Breast (tissue), 4 donors: Measurements from ENCODE around the gene GOT2.

- PRO-cap, 3 experiments, result no peak in any of the 3 experiments
- RRBS, result no CpG with 5 or more reads among the region's 3 CpGs
Observed at GRCh38 chr16:58730768-58731080, 3.4 kb downstream of the GOT2 start.

- PRO-cap, 3 experiments, result peak in 3 of 3 experiments; most common plus-strand start chr16:58734406 (in 2); most common minus-strand start chr16:58734307 (in 3)
- RRBS, result 1% methylated on average over 46 of the region's 87 CpGs
Observed at GRCh38 chr16:58733496-58734564, at the start of gene GOT2. TSS of gene GOT2 (minus strand) at chr16:58734316.

DNA sequence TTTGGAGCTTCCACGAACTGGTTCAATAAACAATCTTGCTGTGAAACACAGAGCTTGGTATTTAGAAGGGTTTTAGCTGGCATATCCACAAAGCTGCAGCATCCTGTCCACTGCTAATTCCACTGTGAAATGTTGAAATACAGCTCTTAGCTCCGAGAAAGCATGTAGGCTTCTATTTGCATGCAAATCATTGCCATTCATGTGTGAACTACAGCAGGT lies 128.4 kb upstream of the GOT2 start:
- PRO-cap, 3 experiments, result no peak in any of the 3 experiments
- RRBS, result no CpG with 5 or more reads among the region's 2 CpGs

DNA sequence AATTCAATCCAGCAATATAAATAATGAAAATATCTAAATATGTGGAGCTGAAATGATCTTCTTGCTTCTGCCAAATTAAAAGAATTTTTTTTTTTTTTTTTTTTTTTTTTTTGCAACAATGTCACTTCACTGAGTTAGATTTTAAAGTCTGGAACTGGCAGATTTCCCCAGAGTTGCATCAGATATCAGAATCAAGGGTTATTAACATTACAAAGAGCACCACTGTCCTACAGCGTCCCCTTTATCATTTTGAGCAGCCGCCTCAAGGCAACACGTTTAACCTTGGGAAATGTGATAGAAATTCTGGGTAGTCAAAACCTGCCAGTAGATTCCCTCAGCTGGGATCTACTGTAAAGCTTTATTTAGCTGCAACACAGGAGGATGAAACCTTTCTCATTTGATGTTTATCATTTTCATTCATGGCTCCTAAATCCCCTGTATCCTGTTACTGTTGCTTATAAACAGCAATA lies 435.9 kb upstream of the GOT2 start:
- PRO-cap, 3 experiments, result no peak in any of the 3 experiments
- RRBS, result no CpG with 5 or more reads among the region's 3 CpGs

- PRO-cap, 3 experiments, result peak in 2 of 3 experiments; most common minus-strand start chr16:63618046 (in 2)
- RRBS, result 6% methylated on average over 14 of the region's 64 CpGs
Observed at GRCh38 chr16:63617110-63618522, 1504.2 kb downstream of the CDH11 start.

DNA sequence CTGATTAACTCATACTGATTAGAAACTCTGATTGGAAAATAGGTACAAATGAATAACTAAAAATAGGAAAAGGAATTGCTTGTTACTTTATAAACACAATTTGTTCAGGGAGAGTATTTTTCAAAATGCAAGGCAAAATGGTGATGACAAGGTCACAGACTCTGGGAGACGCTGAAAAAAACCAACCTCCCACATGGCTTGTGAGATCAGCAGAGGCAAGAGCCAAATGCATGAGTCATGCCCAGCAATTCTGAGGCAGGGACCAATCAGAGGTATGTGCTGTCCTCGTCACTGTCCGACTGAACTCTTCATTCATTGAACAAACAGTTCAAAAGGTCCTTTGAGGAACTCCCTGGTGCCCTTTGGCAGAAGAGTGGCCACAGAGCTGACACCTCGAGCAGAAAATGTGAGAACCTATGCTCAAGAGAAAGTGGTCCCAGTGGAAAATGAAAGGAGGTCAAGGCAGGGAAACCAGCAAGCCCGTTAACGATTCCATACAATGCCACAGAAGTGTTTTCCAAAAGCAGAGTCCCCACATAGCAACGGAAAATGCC lies 51.0 kb downstream of the CDH11 start:
- PRO-cap, 3 experiments, result no peak in any of the 3 experiments
- RRBS, result no CpG with 5 or more reads among the region's 7 CpGs

DNA sequence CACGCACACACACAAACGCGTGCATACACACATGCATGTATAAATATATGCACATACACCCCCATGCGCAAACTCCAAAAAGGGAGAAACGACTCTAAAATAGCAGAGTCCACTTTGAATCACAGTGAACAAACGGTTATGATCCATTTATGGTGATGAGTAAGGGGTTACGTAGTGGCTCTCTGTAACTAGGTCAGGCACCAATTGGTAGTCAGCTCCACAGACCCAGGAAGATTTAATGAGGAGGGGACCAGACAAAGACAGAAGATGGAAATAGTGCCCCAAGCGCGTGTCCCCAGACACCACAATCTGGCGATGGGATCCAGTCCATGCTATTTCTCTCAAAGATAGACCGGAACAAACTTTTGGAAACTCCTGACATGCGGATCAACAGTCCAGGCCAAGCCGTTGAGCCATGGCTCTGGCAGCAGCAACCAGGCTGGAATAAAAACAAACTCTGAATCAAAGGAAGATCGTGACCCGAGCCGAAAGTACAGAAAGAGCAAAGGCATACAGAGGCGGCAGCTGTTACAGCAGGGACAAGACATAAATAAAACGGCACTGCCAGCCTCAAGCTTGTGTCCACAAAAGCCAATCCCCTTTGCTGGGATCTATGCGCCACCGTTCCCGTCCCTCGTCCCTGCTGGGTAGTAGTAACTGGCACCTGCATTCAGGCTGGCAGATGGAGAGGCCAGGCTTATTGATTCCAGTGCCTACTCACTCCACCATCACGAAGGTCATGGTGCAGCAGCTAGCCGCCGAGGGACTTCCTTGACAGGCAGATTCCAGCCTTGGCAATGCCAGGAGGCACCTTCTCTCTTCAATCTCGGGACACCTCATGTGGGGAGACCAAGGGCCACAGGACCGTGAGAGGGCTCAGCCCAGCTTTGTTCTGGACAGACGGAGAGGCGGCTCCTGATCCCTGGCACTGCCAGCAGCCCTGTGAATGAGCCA lies 50.3 kb downstream of the CDH11 start:
- PRO-cap, 3 experiments, result no peak in any of the 3 experiments
- RRBS, result no CpG with 5 or more reads among the region's 29 CpGs

- PRO-cap, 3 experiments, result peak in 2 of 3 experiments; most common plus-strand start chr16:65123705 (in 2); most common minus-strand start chr16:65123585 (in 1)
- RRBS, result 2% methylated on average over 15 of the region's 40 CpGs
Observed at GRCh38 chr16:65123414-65123943, 1.6 kb upstream of the CDH11 start.

- PRO-cap, 3 experiments, result no peak in any of the 3 experiments
- RRBS, result 23% methylated on average over 5 of the region's 14 CpGs
Observed at GRCh38 chr16:65755184-65755646, 611.3 kb upstream of the CDH5 start.

DNA sequence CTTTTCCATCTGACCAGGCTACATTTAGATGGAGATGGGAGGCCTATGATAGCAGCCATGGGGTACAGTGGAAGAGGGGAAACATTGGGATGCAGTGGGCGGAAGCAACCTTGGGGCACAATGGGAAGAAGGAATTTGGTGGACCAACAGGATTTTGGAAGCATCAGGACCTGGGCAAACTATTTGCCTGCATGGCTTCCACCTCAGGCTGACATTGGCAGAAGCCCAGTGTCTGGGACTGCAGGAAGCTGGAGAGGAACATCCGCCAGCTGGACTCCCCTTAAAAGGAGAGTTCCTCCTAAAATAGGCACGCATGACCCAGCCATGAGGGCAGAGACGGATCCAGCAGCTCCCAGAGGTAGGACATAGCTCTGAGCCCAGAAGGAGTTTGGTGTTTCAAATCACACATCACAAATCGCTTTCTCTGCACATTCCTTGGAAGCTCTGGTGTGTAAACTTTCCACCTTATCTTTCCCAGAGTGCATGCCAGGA lies 231.2 kb upstream of the CDH5 start:
- PRO-cap, 3 experiments, result no peak in any of the 3 experiments
- RRBS, result no CpG with 5 or more reads among the region's 5 CpGs

GRCh38 chr16:66270072-66270938 lies 96.2 kb upstream of the CDH5 start:
- PRO-cap, 3 experiments, result no peak in any of the 3 experiments
- RRBS, result 2% methylated on average over 18 of the region's 53 CpGs

GRCh38 chr16:66358865-66359617 lies 7.5 kb upstream of the CDH5 start:
- PRO-cap, 3 experiments, result no peak in any of the 3 experiments
- RRBS, result no CpG with 5 or more reads among the region's 13 CpGs

GRCh38 chr16:66381944-66383257 lies 15.9 kb downstream of the CDH5 start:
- PRO-cap, 3 experiments, result no peak in any of the 3 experiments
- RRBS, result no CpG with 5 or more reads among the region's 17 CpGs

- PRO-cap, 3 experiments, result no peak in any of the 3 experiments
- RRBS, result no CpG with 5 or more reads among the region's 13 CpGs
Observed at GRCh38 chr16:66510868-66511667, 38.9 kb downstream of the TK2 start.

- PRO-cap, 3 experiments, result no peak in any of the 3 experiments
- RRBS, result no CpG with 5 or more reads among the region's 11 CpGs
Observed at GRCh38 chr16:66511668-66512419, 38.1 kb downstream of the TK2 start.

- PRO-cap, 3 experiments, result no peak in any of the 3 experiments
- RRBS, result no CpG with 5 or more reads among the region's 8 CpGs
Observed at GRCh38 chr16:66513579-66514085, 36.3 kb downstream of the TK2 start.

DNA sequence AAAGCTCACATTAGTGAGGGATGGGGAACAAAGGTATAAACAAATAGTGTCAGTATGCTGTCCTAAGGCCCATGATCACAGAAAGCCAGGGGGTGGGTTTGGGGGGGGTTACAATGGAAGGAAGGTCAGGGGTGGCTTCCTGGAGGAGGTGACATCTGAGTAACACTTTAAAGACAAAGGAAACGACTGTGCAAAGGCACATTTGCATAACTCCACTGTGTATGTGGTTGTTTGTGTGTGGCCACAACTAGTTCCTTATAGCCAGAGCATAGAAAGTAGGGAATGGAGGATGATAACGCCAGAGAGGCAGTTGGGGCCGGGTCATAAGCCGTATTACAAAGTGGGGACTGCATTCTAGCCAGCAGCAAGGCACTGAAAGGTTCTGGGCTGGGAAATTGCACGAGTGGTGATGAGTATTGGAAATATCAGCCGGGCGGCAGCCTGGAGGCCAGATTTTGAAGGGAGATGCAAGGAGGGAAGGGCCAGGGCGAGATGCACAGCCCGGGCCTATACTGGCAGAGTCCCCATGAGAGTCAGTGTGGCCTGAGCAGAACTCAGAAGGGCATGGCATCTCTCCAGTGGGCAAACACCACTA lies 33.7 kb downstream of the TK2 start:
- PRO-cap, 3 experiments, result no peak in any of the 3 experiments
- RRBS, result 11% methylated on average over 7 of the region's 9 CpGs

DNA sequence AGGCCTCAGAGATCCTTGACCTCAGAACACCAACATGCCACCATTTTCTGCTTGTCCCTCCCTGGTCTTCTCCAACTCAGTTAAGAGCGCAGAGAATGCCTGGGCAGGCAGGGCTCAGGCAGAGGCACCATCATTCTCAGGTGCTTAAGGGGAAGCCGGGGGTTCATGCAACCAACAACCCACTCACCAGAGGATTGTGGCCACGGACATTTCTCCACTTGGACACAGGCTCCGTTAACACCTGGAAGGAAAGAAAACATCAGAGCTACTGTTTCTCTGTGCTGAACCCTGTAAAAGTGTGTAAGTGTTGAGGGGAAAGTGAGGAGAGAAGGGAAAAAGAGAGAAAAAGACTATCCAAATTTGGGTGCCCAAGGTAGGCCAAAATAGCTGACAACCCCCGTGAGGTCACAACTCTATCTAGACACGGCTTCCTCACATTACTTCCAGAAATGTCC lies 13.1 kb downstream of the TK2 start:
- PRO-cap, 3 experiments, result no peak in any of the 3 experiments
- RRBS, result no CpG with 5 or more reads among the region's 6 CpGs

DNA sequence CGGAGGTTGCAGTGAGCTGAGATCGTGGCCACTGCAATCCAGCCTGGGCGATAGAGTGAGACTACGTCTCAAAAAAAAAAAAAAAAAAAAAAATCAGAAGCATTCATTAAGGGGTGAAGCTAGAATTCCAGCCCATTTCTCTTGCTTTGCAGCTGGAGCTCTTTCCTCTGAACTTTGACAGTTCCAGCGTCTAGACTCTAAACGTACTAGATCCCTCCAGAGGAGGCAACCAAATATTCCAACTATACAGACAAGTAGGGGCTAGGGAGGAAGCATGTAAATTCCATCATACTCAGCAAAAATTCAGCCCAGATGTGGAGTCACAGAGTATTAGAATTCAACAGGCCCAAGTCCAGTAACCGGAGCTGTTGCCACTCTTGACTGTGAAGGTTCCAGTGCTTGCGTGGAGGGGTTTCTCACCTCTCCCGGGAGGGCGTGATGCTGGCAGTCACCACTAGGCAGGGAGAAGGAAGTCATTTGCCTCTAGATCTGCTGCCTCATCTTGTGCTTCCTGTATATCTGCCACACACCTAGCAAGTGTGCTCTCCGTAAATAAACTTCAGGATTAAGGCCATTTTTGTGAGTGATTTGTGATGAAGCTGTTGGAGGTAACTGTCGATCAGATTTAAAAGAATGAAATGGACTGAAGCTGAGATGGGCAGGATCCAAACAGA lies 1.1 kb upstream of the CKLF start:
- PRO-cap, 3 experiments, result no peak in any of the 3 experiments
- RRBS, result 15% methylated on average over 3 of the region's 12 CpGs

DNA sequence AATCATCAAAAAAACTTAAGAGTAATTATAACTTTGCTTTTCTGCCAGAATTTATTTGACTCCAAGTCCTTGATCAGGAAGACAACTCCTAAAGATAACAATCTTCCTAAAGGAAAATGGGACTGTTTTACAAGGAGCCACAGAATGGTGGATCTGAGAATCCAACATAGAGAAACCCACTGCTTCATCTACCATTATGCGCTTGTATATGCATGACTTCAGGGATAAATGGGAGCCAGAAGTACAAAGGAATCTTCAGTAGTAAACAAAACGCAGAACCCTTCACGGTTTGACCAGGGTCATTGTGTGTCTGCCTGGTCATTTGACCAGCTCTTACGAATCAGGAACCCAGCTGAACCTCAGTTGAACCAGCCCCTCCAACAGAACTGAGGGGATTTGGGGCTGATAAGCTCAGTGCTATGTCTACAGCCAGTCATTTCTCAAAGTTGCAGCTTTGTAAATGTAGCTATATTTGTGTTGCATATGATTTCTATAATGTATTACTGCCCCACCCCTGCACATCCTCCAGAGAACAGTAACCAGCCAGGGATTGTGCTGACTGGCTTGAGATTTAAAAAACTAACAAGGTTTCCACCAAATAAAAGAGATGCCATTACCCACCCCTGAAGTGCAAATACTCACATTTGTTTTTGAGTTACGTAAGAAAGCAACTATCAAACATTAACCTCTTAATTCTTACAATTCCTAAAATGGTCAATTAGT lies 6.4 kb downstream of the CMTM4 start:
- PRO-cap, 3 experiments, result no peak in any of the 3 experiments
- RRBS, result no CpG with 5 or more reads among the region's 5 CpGs